Pulmonary artery (tissue), 1 donor: ENCODE data around the genes NDUFA4L2, DTX3, EEF1AKMT3 and LRIG3.

- PRO-cap, result bidirectional peak, plus-strand start at chr12:57235455, minus-strand start at chr12:57235161
Observed at GRCh38 chr12:57234808-57235646, 1.9 kb downstream of the NDUFA4L2 start.

GRCh38 chr12:57236792-57237939, at the start of gene NDUFA4L2:
NDUFA4L2 (minus strand) TSS chr12:57237104.
- PRO-cap, result unidirectional peak, minus-strand start at chr12:57237154

DNA sequence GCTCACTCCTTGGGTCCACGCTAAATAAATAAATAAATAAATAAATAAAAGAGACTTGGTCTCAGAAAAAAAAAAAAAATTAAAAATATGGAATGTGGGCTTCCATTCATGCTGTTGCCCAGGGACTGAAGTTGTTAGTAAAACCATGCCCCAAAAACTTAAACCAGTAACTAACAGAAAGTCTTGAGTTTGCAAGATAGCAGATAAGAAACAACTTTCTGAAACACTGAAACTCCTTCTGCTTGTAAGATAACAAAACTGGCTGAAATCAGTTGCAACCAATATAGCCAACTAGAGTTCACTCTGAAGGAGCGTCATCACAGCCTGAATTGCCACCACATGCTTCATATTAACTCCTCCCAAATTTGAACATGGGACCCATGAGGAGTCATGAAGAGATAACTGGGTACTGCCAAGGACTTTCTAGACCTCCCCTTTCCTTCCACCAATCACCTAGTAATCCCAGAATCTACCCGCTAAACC, 53.7 kb downstream of the R3HDM2 start:
- PRO-cap, result no peak

DNA sequence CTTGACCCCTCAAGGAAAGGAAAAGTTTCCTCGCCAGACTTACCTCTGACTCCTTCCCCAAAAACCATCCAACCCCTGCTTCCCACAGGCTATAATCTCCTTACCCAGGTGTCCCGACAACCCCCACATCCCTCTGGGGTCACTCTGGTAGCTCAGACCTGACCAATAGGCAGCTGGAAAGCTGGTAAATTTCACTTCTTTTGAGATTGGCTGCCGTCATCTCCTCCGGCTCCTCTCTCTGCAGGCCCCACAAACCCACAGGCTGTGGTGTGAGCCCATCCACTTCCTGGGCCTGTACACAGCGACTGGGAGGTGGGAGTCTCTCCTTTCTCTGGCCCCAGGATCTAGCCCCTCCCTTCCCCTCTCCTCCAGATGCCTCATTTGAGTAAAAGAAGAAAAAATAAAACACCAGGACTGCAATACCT, 660 bp downstream of the INHBC start:
- PRO-cap, result no peak

DNA sequence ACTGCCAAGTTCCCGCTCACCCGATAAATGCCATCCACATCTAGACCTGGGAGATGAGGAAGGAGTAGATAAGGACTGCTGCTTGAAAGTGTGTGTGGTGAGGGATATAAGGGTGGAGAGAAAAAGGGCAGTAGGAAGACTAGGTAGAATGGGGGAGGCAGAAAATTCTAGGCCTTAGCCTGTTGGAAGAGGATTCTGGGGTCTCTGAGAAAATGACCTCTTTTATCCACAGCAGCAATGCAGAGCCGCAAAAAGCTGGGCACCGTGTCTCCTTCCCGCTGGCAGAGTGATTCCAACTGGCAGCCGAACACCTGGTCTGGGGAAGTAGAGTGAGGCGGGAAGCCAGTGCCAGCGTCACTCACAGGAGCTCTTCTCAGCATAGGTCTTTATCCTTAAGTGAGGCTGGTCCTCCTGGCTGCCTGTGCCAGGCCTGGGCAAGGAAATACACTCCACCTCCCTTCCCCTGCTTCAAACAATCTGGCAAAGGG, 5.0 kb downstream of the ARHGAP9 start:
- PRO-cap, result no peak

- PRO-cap, result no peak
Observed at GRCh38 chr12:57516746-57517735, 3.3 kb downstream of the DDIT3 start.

- PRO-cap, result bidirectional peak, plus-strand start at chr12:57523263, minus-strand start at chr12:57522955
Observed at GRCh38 chr12:57523030-57523380, 381 bp downstream of the MBD6 start.

DNA sequence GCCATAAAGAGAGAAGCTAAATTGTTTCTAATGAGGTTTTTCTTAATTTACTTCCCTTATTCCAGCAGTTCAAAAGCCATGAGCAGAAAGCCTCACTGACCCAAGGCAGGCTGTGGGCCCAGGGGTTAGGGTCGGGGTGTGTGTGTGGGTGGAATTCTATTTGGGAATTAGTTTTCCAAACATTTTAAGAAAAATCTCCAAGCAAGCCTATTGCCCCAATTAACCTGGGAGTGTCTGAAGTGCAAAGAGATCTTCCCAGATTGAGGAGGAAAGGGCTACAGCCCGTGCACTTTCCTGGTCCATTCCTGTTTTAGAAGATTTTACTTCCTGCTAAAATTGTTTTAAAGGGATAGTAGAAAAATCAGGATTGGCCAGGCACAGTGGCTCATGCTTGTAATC, 5.4 kb downstream of the DCTN2 start:
- PRO-cap, result no peak

GRCh38 chr12:57604310-57604964, at the start of gene DTX3:
DTX3 (plus strand) TSS chr12:57604824.
- PRO-cap, result no peak

GRCh38 chr12:57720777-57721797, 17.5 kb downstream of the AGAP2 start:
- PRO-cap, result no peak

DNA sequence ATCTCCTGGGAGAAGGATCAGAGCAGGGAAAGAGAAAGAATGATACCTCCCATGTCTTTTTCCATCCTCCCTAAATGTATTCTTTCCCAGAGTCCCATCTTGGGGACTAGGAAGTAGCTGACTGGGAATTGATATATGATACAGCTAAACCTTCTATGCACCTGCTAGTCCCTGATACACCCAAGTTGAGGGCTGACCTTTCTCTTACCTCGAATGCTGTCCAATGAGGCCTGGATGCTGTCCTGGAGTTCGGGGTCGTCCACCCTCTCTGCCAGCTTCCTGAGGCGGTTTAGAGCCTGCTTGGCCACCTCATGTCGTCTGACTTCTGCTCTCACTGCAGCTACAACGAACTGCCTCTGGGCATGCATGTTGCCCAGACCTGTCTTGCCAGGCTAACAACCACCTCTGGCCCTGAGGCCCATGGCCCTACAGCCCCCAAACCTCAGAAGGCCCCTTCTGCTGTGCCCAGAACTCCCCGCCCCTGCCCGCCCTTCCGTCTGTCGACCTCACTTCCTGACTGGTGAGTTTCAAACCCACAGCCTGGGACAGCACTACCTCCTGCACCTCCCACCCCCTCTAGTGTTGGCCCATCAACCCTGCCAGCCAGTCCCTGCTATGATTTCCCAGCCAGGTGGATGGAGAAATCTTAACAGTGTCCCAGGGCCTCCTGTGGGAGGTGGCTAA, 3.0 kb upstream of the TSPAN31 start:
- PRO-cap, result no peak

- PRO-cap, result no peak
Observed at GRCh38 chr12:57750941-57751426, 1.1 kb downstream of the CDK4 start.

GRCh38 chr12:57772354-57773176, at the start of gene EEF1AKMT3:
EEF1AKMT3 (plus strand) TSS chr12:57772614.
- PRO-cap, result bidirectional peak, plus-strand start at chr12:57772597, minus-strand start at chr12:57772567

DNA sequence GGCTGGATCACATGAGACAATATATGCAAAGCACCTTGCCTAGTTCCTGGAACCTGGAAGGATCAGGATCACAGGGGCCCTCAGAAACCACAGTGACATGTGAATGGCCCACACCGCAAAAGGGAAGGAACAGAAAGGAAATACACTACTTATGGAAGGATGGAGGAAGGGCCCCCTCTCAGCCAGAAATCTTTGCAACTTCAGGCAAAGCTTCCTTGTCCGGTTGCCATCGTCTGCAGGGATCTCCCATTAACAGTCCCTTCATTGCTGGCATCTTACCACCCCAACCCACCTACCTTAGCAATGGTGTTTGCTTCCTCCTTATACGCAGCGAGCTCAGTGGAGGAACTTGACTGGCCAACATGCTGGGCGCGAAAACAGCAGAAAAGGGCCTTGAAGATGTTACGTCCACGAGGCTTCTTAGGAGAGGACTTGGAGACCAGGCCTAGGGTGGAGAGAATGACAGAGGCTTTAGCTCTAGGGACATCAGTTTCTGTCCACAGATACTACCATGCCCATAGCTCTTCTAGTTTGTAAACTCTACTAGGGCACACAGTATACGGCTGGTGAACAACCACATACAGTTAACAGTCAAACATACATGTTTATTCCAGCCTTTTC, 10.7 kb upstream of the AVIL start:
- PRO-cap, result no peak

DNA sequence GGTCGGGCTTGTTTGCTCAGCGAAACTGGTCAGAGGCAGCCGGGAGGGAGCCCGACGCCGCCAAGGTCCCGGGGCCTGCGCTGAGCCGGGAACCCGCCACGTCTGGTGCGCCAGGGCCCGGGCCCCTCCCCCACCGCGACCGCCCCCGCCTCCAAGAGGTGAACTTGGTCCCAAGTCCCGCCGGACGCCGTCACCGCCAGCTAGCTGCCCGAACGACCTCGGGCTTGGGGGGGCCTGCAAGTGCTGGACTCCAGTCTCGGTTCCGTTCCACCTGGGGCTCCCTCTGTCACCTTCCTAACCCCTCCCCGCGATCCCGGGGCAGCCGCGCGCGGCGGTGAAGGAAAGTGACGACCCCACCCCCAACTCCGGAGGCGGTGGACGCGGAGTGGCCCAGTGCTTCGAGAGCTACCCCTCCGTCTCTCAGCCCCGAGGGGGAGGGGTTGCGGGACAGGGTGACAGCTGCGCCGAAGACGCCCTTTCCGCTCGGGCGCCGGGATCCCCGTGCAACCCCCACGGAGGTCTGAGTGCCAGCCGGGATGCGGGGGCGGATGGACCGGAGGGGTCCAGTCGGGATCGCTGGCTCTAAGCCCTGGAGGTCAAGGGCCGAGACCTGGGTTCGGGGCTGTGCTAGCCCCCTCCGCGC, 719 bp downstream of the CTDSP2 start:
- PRO-cap, result bidirectional peak, plus-strand start at position 32 of the sequence, minus-strand start at position 76 of the sequence; bidirectional peak, plus-strand start at position 193 of the sequence, minus-strand start at position 104 of the sequence

DNA sequence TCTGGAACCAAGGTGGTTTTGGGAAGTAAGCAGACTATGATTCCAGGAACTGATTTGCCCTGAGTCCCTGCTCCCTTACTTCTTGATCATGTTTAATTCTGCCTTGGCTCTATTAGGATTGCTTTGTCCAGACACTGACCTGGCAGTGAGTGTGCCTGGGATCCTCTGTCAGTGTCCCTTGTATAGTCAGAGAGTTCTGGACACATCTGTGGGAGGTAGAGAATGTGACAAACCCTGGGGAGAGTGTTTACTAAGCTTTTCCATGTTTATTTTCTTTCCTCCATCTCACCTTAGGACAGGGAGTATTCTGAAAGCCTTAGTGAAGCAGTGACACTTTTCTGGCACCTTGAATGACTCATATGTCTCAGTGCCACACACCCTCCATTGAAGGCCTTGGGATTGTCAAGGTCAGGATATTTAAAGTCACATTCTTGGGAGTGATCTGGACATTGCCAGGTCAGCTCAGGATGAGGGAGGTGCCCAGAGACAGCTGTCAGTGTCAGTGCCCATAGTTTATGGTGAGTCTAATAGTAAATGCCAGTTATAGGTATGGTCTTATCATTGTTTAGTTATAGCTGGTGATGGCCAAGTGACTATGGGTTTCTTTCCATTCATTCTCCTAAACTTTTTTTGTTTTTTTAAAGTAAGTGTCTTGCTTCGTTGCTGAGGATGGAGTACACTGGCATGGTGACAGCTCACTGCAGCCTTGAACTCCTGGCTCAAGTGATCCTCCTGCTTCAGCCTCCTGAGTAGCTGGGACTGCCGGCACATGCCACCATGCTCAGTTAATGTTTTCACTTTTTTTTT, 35.0 kb upstream of the CTDSP2 start:
- PRO-cap, result no peak

- PRO-cap, result no peak
Observed at GRCh38 chr12:57898916-57899840, 42.2 kb upstream of the ATP23 start.

- PRO-cap, result no peak
Observed at GRCh38 chr12:57905271-57905743, 36.1 kb upstream of the ATP23 start.

DNA sequence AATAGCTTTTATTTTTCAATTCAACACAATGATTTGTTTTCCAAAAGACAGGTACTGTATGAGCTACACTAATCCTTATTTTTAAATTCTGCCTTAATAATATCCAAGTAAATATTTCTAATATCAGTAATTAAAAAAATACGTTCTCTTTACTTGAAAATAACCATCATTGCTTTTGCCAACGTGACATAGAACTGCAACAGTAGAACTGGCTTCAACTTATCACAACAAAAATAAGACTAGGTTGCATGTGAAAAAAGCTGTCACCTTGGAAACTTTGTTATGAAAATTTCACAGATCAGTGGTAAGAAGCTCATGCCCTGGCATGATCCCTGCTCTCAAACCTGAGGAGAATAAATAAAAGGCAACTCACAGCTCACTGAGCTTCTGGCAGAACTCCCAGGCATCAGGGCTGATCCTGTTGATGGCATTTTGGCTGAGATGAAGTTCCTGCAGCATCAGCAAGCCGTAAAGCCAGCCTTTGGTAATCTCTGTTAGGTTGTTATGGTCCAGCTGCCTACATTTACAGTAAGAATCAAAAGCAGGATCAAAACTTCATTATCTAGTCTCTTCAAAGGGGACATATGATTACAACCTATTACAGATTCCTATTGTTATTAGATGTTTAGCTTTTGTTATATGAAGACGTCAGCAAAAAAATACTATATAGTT, 32.2 kb downstream of the LRIG3 start:
- PRO-cap, result no peak

DNA sequence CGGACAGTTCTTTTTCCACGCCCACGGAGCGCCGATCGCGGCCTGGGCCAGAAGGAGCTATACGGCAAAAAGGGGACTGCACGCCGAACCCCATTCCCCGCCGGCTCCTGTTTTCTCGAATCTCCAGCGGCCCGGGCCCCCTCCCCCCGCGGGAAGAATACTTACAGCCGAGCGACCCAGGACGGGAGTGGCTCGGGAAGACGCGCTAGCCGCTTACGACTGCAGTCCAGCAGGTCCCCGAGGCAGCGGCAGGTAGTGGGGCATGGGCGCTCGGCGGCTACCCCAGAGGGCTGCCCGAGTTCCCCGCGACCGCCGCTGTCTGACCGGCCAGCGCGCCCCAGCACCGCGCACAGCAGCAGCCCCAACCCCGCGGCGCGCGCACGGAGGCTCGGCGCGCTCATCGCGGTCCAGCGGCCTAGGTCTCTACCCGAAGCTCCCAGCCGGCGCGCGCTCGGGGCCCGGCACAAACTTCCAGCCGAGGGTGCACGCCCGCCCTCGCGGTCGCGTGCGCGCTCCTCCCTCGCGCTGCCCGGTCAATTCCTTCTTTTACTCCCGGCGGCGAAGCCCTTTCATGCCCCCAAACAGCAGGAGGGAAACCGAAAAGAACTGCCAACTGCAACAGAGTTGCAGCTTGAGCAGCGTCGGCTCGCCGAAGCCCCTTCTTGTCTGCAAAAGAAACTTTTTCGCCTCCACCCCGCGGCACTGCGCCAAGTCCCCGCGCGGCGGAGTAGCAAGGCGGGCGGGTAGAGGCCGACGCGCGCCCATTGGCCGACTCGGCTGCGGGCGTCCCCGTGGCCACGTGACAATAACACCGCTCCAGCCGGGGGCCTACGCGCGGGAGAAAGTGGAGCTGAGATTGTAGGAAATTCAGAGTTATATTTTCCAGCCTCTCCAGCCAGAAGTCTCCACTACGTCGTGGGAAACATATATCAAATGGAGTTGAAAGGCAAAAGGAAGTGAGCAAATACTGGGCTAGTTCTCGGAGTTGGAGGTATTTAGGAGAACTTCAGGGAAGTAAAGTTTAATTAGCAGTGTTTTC, at the start of gene LRIG3:
LRIG3 (minus strand) TSS at position 670 of the 1,039 bp plus-strand sequence.
- PRO-cap, result bidirectional peak, plus-strand start at position 187 of the sequence, minus-strand start at position 109 of the sequence; bidirectional peak, plus-strand start at position 466 of the sequence, minus-strand start at position 471 of the sequence; bidirectional peak, plus-strand start at position 808 of the sequence, minus-strand start at position 664 of the sequence